Neural crest cell (in vitro differentiated cells): ENCODE measurements around a stretch of chr1.

DNA sequence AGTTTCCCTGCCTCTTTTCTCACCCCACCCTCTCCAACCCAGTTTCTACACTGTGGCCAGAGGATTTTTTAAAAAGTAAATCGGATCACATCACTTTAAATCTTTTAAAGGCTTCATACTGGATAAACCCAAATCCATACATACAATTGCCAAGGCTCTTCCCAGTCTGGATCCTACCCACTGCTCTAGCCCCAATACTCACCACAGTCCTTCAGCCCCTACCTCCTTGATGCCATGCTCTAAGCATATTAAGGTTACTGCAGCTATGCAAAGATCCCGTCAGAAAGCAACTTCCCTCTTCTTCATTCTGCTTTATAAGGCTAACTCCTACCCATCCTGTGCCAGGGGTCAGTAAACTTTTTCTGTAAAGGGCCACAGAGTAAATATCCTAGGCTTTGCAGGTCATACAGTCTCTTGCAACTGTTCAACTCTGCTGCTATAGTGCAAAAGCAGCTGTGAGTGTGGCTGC lies 34.2 kb upstream of the MTF1 start:
- PRO-cap: no peak

DNA sequence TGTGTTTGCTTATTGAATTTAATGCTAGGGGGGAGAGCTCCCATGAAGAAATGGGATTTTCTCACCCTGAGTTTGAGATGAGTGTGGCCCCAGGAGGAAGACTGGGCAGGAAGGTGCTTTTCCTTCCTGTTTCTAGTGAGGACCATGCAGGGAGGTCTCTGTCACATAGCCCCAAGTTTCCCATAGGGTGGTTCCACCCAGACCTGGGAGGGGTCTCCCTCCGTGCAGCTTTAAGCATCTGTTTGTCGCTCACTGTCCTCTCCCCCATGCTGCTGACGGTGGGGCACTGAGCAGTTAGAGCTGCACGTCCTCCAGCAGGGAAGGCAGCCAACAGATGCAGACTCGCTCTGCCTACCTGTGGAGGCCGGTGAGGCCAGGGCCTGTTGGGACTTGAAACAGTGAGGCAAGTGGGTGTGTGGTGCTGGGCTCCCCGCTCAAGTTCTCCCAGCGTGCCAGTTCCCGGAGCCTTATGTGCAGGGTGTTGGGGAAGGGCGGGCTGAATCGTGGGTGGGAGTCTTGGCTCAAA lies 14.4 kb downstream of the UTP11 start:
- PRO-cap: no peak

DNA sequence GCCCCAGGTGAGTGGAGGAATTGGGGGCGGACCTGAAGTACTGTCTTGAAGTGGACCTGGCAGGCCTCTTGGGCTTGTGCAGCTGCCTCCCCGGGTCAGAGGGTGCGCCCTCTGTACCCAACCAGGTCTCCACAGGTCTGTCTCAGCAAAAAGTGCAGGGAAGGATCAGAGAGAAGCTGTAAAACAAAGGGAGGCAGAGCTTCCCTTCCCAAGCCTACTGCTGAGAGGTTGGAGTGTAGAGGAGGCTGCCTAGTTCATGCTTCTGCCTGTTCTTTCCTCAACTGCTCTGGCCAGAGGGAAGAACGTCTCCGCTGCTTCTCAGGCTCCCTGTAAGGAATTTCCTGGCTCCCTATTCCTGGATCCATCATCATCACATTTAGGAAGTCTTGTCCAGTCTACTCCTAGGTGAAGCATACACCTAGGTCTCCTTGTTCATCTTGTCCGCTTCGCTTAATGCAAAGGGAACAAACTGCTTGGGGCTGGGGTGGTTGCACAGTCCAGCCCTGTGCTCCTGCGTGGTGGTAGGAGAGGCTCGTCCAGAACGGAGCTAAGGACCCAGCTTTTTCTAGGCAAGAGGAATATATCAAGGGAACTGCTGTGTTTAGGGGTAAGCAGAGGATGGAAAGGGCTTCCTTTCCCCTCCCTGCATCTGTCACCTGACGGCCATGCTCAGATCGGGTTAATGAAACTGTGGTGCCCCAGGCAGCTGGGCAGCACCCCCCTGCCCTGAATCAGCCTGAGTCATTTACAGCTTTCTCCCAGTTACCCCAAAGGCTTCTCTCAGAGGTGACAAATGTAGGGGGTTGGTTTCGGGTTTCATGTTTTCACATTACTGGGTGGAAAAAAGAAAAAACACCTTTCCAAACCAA lies 15.1 kb downstream of the UTP11 start:
- PRO-cap: no peak

GRCh38 chr1:38246928-38247284 lies 200.3 kb upstream of the POU3F1 start:
- PRO-cap: no peak

DNA sequence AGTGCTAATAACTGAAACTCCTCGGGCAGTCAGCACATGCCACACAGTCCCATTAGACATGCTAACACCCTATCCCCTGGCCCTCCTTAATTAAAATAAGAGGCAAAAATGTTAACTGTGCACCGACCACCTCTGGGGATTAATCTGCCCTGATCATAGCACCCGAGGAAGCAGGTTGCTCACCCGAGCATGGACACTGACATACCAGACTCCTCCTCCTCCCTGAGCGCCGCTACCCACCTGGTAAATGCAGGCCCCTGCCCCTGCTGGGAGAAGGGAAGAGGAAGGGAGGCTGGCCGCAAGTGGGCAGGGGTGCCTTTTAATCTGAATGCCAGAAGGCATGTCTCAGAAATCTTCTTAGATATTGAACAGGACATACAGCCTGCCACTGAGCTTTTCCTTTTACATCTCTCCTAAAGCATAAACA lies 360.9 kb downstream of the RRAGC start:
- PRO-cap: no peak

DNA sequence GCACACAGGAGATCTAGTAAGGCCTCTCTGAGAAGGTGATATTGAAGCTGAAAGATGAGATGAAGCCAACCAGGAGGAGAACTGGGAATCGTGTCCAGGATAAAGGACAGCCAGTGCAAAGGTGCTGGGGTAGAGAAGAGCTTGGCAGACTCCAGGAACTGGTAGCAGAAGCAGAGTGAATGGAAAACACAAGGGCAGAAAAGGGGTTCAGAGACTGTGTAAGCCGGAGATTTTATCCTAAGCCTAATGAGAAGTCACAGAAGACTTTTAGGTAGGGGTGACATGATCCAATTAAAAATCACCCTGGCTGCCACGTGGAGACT lies 279.8 kb downstream of the RRAGC start:
- PRO-cap: no peak

DNA sequence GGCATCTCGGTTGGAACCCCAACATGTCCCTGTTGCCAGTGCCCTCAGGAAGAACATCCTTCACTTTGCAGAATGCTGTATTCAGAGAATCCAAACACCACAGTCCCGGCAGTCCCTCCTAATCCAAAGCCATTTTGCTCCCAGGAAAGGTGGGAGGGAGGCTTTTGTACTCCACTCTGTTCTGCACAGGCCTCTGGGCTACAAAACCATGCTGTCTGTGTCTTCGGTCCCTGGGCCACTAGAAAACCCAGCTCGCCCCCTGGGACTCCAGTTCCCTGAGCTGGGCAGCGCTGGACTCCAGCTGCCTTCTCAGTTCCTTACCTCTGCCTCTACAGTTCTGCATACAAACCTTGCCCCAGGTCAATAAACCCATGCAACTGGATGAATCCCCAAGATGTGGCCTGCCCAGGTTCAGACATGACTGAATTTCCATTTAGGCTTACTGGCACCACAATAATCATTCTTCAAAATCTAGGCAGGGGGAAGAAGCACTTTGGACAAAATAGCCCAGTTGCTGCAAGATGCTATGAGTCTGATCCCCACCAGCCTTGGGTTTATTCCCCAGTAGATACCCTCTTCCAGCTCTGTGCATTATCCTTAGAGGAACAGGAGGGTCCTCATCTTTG lies 159.6 kb downstream of the RRAGC start:
- PRO-cap: no peak

DNA sequence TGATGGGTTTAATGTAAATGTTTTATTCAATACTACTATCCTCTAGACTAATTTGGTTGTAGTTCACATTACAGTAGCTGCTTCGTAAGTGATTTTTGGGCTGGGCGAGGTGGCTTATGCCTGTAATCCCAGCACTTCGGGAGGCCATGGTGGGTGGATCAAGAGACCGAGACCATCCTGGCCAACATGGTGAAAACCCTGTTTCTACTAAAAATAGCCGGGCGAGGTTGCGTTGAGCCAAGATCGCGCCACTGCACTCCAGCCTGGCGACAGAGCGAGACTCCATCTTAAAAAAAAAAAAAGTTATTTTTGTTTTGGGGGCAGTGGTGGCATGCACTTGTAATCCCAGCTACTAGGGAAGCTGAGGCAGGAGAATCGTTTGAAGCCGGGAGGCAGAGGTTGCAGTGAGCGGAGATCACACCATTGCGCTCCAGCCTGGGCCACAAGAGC lies 2.1 kb downstream of the AKIRIN1 start:
- PRO-cap: no peak

DNA sequence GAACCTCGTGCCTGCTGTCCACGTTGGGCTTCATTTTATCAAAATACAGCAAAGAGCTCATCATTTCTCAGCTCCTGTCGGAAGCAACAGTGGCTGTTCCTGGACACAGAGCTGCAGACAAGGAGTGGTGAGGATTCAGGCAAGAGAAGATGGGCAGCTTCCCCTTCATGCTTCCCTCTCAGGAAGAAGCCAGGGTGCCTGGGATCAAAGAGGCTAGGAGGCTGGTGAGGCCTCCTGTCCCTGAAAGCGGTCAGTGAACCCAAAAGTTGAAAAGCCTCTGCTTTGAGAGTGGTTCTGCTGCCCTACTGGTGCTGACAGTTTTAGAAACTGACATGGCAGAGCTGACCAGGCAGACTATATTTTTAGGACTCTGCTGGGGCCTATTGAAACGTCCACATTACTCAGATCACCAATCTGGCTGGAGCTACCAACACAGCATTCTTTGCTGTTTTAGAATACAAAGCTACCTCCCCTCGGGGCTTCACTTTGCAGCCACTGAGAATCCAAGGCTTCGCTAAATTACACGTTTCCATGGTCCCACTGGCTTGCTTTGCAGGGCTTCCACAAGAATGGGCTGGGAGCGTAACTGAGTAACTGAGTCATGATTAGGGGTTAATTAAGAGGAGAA lies 21.0 kb downstream of the NDUFS5 start:
- PRO-cap: no peak

DNA sequence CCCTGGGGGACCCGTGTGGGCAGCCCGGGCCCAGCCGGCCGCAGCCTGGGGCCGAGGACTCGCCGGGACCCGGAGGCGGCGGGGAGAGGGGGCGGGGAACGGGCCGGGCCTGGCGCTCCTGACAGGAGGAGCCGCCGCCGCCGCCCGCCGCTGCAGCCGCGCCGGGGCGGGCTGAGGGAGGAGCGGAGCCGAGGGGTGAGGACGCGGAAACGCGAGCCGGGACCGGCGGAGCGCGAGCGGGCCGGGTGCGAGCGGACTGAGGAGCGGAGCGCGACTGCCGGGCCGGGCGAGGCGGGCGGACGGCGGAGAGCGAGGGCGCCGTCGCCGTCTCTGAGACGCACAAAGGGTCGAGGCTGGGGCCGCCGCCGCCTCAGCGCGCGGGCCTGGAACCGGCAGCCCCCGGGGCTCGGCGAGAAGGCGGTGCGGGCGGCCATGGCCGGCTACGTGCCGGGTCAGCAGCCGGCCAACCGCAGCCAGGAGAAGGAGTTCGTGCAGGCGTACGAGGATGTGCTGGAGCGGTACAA lies 79.1 kb downstream of the NDUFS5 start:
- PRO-cap: bidirectional peak, plus-strand start outside the sequence, minus-strand start at position 276 of the sequence

DNA sequence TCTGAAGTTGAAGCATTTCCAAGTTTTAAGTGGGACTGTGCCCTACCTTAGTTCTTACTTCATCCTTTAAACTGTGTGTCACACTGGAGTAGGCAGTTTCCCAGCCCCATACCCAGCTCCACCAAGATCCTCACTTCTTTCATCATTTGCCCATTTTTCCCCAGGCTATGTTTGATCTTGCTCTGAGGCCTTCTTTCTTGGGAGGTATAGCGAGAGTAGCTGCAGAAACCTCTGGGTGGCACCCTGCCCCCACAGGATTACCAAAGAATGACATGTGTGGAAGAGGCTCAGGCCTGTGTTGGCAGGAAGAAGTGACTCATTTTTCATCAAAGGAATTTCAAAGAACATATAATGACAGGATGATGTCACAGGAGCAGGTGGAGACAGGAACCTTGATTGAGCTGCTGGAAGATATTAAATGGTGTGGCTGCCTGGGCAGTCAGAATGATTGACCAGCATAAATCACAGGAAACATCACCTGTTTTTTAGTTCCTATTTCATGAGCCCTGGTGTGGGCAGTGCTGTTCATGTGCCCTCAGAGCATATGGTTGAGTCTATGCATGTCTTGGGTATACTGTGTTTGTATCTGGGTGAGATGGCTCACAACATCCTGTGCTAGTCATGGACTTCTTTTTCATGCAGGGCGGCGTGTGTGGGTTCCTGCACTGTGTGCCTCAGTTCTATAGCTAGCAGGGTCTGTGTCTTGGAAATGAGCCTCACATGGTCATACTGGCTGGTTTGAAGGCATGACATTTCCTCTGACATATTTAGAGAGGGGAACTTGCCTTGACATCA lies 20.7 kb upstream of the MACF1 start:
- PRO-cap: no peak

GRCh38 chr1:39196158-39196701 lies 8.3 kb upstream of the MACF1 start:
- PRO-cap: no peak

DNA sequence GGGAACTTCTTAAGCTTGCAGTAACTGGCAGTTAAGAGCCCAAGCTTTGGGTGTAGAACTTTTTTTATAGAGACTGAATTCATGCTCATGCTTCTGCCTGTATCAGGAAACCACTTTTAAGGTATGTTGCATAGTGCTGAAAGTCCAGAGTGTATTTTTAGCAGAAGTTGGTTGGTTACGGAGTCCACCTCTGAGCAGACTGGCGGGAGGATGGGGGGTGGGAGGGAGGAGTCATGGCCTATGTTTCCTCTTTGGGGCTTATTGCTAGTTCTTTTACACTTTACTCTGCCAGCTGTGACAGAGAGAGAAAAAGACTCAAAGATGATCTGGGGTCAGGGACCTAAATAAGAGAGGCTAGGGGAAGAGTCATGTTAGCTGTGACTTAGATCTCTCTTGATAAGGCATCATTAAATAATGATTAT lies 11.1 kb downstream of the MACF1 start:
- PRO-cap: no peak

GRCh38 chr1:39224082-39224539 lies 19.6 kb downstream of the MACF1 start:
- PRO-cap: no peak

DNA sequence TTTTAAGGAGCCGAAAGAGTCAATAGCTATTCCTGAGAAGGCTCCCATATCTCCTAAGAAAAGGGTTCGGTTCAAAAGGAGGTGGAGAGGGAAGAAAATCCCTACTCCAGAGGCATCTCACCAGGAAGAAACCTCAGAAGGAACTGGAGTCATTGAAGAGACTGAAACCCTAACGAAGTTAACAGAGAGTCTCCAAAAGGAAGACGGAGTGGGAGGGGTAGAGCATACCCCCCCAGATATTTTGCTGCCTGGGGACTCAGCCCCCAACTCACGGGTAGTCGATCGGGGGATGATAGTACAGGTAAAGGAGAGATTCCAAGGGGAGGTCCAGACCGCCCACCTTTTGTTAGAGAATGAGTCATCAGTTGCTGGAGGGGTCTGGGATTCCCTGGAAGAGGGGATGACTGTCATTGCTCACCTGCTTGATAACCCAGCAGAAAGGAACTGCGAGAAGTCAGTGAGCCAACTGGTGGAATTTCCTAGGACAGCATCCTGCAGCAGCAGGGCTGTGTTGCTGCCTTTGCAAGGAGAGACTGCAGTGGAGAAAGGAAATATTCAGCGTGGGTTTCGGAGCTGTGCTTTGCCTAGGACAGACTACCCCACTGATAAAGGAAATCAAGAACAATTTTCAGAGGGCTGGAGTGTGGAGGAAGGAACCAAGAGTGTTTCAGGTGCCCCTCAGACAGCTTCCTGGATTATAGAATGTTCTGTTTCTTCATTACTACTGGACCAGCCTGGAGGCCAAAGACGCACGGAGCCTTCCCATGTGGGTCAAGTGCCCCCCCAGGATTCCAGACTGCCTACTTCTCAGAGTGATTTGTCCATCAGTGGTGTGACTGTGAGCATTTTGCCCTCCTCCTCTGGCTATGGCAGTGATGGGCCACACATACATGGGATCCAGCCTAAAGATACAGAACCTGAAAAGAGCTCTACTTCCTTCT lies 64.5 kb downstream of the MACF1 start:
- PRO-cap: no peak

- PRO-cap: no peak
Measured at GRCh38 chr1:39310094-39310446, 105.6 kb downstream of the MACF1 start.

- PRO-cap: no peak
Measured at GRCh38 chr1:39367934-39368637, 123.3 kb upstream of the BMP8A start.

DNA sequence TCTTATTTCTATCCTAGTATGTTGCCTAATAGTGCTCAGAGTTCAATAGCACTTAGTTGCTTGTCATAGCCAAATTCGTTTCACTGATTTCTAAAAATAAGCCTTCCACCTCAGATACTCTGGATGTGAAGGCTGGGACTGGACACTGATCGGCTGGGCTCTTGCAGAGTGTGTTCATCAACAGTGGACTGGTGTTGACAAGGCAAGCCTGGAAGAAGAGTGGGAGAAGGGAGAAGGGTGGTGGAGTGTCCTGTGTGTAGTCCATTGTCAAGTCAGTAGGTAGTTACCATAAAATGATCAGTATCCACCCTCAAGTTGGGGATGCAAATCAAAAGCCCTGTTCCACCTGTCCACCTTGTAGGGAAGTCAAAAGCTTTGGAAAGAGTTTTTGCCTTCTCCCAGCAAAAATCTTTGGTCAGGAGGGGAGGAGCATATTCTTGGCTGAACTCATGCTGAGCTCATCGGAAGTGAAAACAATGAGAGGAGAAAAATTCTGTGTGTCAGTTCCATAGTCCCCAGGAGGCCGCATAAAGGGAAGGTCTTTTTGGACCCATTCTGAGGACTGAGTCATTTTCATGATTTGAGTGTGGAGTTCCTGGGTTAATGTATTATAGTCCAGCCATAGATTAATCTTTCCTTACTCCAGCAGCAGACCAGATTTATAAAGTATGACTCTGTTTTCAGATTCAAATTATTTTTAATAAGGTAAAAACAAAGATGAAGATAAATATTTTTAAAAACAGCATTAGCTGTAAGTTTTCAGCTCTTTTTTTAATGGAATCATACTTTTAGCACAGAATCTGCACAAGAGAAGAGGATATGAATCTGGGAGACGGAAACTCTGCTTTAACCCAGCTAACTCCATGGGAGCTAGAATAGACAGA lies 99.4 kb upstream of the BMP8A start:
- PRO-cap: no peak

DNA sequence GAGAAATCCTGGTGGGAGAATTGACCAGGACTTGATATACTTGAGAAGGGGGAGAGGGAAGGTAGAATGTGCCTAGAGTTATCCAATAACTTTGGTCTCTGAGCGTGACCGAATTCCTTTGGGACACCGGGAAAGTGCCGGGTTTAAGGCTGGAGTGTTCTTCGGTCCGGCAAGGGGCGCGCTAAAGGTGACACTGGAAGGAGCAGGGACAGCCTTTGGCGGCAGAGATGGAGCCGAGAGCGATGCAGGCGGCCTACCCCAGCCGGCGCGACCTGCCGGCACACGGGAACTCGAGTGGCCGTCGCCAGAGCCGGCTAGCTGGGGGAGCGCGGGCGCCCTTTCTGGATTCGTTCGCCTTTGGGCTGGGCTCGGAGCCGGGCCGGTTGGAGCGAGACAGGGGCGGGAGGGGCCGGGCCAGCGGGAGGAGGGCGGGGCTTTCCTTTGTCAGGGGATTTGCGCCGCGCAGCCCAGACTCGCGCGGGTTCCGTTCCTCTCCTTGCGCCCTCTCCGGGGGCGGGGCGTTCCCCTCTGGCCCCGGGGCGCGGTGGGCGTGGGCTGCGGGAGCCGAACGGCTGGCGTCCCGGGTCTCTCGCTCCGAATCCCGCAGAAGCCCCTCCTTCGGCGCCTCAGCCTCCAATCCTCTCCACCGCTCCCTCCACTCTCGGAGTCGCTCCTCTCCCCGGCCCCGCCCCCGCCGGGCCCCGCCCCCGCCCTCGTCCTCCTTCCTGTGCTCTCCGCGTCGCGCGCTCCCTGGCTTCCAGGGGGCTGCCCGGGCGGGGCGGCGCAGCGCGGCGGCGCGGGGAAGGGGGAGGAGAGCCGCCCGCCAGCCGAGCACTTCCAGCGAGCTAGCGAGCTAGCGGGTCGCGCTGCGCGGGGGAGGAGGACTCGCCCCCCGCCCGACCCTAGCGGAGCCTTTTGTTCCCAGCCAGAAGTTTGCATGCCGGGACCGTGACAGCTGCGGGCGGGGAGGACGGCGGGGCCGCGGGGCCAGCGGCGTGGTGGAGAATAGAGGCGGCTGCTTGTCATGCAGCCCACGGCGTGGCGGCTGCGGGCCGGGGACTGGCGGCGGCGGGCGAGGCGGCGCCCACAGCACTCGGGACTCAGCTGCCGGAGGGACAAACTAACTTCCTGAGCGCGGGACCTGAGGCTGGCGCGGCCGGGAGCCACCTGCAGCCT lies 82.8 kb upstream of the BMP8A start:
- PRO-cap: bidirectional peak, plus-strand start at position 211 of the sequence, minus-strand start at position 359 of the sequence; bidirectional peak, plus-strand start at position 928 of the sequence, minus-strand start at position 497 of the sequence

DNA sequence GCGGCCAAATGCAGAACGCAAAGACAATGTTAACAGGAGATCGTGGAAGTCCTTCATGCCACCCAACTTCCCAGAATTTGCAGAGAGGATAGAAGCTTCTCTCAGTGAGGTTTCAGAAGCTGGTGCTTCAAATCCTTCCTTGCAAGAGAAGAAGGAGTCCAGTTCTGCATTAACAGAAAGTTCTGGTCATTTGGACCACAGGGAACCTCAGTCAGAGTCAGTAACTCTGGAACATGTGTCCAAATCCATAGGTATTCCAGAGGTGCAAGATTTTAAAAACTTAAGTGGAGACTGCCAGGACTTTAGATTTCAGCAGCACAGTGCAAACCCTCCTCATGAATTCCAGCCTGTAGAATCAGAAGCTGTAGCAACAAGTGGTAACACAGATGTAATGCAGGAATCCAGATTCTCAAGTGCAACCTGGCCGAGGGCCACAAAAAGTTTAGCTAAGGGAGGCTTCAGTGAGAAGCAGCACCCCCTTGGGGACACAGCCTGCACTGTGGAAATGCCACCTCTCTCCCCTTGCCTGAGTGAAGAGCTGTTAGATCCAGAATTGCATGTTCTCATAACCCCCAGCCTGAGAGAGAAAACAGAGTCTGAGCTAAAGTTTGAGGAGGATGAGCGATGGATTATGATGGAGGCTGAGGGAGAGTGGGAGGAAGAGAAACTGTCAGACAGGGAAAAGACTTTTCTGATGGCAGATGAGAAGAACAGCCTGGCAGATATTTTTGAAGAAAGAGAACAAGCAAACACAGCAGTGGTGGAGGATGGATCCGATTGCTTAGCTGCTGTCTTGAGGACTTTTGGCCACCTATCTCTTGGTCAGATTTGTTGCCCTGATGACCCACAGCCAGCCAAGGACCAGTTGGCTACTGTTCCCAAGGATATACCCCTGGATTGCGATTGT lies 80.6 kb upstream of the BMP8A start:
- PRO-cap: no peak